Measurements from ENCODE around the genes OSTN and PYDC2.

DNA sequence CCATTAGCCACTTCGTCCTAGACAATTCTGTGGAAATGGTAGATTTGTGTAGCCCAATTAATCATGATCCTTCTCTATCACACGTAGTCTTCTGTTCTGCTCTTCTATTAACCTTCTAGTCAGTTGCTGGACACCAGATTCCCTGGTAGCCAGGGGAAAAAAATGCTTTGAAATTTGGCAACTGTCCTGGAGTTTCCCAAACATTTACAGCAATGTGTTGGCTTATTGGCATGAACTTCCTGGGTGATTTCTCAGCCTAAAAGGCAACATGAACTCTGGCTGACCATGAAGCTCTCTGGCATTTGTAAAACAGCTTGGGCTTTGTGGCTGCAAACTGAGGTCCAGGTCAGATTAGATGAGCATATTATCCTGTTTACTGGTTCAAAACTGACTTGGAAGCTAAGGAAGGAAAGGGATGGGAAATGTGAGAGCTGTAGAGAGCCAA is 139.1 kb downstream of the P3H2 start:
- PRO-cap, 4 experiments = peak in 1 of 4 experiments; most common minus-strand start position 336 of the sequence (in 1)
- RAMPAGE, long total RNA, 4 experiments = no peak in any of the 4 experiments

- PRO-cap, 4 experiments = peak in 3 of 4 experiments; most common plus-strand start chr3:190094744 (in 3); most common minus-strand start chr3:190094556 (in 1)
- RAMPAGE, long total RNA, 4 experiments = no peak in any of the 4 experiments
Measured at GRCh38 chr3:190094328-190094987, 26.2 kb downstream of the P3H2 start.

GRCh38 chr3:190101217-190102145 is 19.2 kb downstream of the P3H2 start:
- PRO-cap, 4 experiments = peak in 1 of 4 experiments; most common minus-strand start chr3:190101864 (in 1)
- RAMPAGE, long total RNA, 4 experiments = no peak in any of the 4 experiments

DNA sequence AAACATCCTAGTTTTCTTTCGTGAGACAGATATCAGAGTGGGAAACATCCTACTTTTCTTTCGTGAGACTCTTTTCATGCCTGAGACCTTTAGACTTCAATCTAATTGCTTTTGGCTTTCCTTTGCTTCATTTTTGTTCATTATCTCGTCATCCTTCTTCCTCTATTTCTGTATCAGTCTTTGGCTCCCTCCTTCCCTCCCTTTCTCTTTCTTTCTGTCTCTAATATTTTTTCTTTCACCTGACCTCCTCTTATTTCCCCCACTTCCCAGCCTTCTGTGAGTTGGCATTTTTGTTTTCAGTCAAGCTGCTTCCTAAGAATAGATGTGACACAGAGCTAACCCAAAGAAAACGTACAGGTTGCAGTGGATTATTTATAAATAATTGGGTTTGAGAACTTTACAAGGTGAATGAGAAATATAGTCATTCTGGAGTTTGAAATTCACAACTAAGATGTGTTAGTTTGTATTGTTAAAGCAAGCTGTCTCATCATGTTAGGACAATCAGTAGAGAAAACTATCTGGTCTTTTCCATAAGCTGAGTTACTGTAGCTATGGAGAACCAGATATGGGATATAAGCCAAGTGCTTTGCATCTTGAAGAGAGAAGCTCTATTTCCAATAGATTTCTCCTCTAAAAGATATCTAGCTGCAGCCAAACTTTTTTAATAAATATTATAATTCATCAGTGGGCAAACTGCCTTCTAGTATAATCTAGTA is 11.4 kb downstream of the P3H2 start:
- PRO-cap, 4 experiments = no peak in any of the 4 experiments
- RAMPAGE, long total RNA, 4 experiments = no peak in any of the 4 experiments

- PRO-cap, 4 experiments = no peak in any of the 4 experiments
- RAMPAGE, long total RNA, 4 experiments = no peak in any of the 4 experiments
Measured at GRCh38 chr3:190345873-190346300, 23.6 kb upstream of the CLDN1 start.

- PRO-cap, 4 experiments = no peak in any of the 4 experiments
- RAMPAGE, long total RNA, 4 experiments = no peak in any of the 4 experiments
Measured at GRCh38 chr3:190521896-190522321, 8.0 kb downstream of the IL1RAP start.

DNA sequence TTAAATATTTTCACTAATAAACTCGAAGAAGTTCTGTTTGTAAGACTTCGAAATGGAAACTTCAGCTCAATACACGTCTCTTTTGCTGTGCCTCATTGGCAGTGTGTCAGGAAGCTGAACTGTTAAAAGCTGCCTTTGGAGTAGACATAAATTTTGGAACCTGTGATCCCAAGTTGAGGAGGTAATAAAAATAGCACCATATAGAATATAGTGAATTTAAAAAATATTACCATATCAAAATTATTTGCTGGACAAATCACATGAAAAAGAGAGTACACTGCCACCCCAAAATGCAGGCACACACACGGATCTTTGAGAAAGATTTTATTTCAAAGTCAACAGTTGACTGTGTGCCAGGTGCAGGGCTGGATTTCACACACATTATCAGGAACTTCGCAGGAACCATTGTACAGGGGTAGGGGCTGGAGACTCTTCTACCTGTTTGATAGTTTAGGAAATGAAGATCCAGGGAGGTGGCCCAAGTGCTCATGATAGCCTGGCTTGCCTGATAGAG is 54.0 kb downstream of the IL1RAP start:
- PRO-cap, 4 experiments = no peak in any of the 4 experiments
- RAMPAGE, long total RNA, 4 experiments = no peak in any of the 4 experiments

DNA sequence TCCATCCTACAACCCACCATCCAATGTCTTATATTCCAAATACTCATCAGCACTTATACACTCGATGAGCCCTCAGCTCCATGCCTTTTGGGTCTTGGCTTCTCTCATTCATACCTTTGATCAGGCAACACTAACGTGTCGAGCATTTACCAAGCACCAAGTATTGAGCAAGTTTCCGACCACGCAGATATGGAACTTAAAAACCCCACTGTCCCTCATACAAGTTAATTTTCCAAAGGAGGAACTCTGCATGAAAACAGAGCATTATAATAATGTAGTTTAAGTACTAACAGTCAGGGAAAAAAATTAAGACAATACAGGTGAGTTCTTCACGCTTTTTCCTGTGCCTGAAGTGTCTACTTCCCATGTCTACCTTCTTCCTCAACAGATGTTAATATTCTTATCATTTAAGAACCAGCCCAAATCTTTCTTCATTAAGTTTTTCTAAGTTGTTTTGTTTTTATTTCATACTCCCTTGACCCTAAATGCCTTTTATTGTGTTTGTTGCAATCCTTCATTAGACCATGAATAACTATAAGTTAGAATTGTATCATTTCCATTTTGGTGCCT is 102.9 kb downstream of the IL1RAP start:
- PRO-cap, 4 experiments = no peak in any of the 4 experiments
- RAMPAGE, long total RNA, 4 experiments = no peak in any of the 4 experiments

- PRO-cap, 4 experiments = no peak in any of the 4 experiments
- RAMPAGE, long total RNA, 4 experiments = no peak in any of the 4 experiments
Measured at GRCh38 chr3:190964800-190965786, 102.6 kb upstream of the GMNC start.

- PRO-cap, 4 experiments = no peak in any of the 4 experiments
- RAMPAGE, long total RNA, 4 experiments = no peak in any of the 4 experiments
Measured at GRCh38 chr3:191199148-191199413, at the start of gene OSTN. Gene OSTN (plus strand): TSS chr3:191199241.

GRCh38 chr3:191263208-191263702 is 64.2 kb downstream of the OSTN start:
- PRO-cap, 4 experiments = peak in 1 of 4 experiments; most common plus-strand start chr3:191263616 (in 1)
- RAMPAGE, long total RNA, 4 experiments = no peak in any of the 4 experiments

DNA sequence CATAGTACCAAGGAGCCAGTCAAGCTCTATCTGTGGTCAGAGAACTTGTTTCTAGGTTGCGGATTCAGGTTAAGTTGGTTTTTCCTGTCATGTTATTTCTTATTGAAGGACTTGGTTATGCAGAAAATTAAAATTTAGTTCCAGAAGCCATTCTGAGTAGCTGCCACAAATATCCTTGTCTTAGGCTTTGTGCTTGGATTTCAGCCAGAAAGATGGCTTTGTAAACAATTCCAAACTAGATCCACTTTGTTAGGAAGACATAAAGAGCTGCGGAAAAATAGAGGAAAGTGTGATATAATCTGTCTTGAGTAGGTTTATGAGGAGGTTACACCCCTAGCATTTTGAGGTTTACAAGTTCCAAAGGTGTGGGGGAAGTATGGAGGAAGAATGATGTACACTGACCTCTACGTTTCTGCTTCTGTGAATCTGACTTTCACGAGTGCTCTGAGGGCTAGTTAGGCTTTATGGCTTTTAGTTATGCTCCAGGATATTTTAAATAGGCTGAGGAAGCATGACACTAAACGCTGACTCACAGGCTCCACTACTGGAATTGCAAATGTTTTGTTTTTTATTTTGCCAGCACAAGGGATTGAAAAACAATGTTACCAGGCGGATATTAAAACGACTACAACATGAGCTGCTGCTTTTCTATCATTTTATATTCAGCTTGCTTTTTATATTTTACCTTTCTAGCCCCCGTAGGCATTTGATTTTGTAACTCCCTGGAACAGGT is 46.3 kb upstream of the UTS2B start:
- PRO-cap, 4 experiments = no peak in any of the 4 experiments
- RAMPAGE, long total RNA, 4 experiments = no peak in any of the 4 experiments

DNA sequence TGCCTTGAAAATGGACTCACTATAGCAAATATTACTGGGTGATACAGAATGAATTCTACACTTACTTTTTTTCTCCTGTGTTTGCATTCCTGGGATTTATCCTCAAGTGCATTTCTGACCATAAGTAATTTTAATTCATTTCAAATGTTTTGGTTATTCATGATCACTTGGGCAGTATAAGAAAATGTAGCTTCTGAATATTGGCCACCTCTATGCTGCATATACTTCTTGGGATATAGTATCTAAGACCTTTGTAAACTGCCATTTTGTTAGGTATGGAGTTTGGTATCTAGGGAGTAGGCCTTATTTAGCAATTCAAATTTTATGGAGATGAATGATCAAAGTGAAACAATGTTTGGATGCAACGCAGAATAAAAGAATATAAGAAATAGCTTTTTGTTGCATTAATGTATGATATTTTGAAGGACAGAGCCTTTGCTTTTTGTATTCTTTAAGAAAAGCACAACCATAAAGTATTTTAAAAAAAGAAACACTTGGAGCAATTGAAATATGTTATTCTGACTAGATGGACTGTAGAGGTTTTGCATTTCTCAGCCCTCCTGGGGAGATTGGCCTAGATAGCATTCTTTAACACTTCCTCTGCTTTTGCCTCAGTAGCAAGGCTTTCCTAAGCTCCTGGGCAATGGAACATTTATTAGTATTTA is 61.6 kb upstream of the UTS2B start:
- PRO-cap, 4 experiments = no peak in any of the 4 experiments
- RAMPAGE, long total RNA, 4 experiments = no peak in any of the 4 experiments

- PRO-cap, 4 experiments = no peak in any of the 4 experiments
- RAMPAGE, long total RNA, 4 experiments = no peak in any of the 4 experiments
Measured at GRCh38 chr3:191460723-191461305, at the start of gene PYDC2. Gene PYDC2 (plus strand): TSS chr3:191461163.

GRCh38 chr3:193411516-193412019 is 33.0 kb upstream of the ATP13A5 start:
- PRO-cap, 4 experiments = no peak in any of the 4 experiments
- RAMPAGE, long total RNA, 4 experiments = no peak in any of the 4 experiments

- PRO-cap, 4 experiments = no peak in any of the 4 experiments
- RAMPAGE, long total RNA, 4 experiments = no peak in any of the 4 experiments
Measured at GRCh38 chr3:193554032-193554642, 558 bp downstream of the ATP13A4 start.

DNA sequence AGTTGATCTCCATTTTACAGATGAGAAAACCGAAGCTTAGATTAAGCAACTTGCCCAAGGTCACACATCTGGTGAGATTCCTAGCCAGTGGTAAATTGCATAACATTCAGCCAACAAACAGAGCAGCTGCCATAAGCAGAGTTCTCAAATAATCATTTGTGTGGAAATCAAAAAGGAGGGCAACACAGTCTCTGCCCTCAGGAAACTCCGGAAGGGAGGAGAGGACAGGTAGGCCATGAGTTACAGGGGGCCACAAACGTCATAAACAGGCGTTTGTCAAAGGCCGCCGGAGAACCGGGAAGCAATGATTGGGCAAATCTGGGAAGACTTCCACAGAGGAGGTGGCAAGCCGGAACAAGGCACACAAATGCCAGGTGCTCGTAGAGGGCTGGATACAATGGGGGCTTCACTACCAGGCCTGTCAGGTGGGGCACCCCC is 66.0 kb upstream of the HES1 start:
- PRO-cap, 4 experiments = no peak in any of the 4 experiments
- RAMPAGE, long total RNA, 4 experiments = no peak in any of the 4 experiments

DNA sequence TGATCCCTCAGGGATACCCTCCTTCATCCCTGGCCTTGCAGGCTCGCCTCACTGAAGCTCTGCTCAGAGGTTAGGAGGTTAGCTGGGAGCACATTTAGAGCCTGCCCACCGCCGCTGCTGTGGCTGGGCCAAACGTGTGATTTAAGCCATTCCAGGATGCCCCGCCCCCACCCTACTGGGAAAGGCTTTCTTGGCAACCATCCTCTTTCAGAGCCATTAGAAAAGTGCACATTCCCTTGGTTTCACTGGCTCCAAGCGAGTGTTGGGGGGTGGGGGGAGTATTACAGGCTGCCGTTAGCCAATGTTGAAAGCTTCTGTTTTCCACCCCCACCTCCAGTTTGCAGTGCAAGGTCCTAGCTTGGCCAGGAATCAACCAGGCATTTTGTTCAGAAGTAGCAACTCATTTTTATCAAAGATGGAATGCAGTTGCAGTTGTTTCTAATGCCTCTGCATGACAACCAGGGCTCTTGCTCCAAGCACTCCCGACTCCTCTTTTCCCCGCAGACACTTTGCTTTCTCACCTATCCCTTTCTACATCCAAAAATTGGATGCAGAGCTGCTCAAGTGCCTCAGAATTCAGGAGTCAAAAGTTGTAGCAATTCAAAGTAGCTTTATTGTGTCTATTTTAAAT is 6.2 kb upstream of the HES1 start:
- PRO-cap, 4 experiments = no peak in any of the 4 experiments
- RAMPAGE, long total RNA, 4 experiments = no peak in any of the 4 experiments

- PRO-cap, 4 experiments = no peak in any of the 4 experiments
- RAMPAGE, long total RNA, 4 experiments = no peak in any of the 4 experiments
Measured at GRCh38 chr3:194138205-194138590, 2.2 kb downstream of the HES1 start.

- PRO-cap, 4 experiments = no peak in any of the 4 experiments
- RAMPAGE, long total RNA, 4 experiments = no peak in any of the 4 experiments
Measured at GRCh38 chr3:194203455-194203872, 67.5 kb downstream of the HES1 start.

Data from spleen (tissue), 7 donors.